ENCODE results near the gene CLCNKA.

- PRO-cap: no peak
- RAMPAGE, long total RNA, 2 experiments: no peak in any of the 2 experiments
Observed at GRCh38 chr1:15728871-15729597, 7.0 kb upstream of the SLC25A34 start.

GRCh38 chr1:15736822-15737326 is 816 bp downstream of the SLC25A34 start:
- PRO-cap: no peak
- RAMPAGE, long total RNA, 2 experiments: no peak in any of the 2 experiments

DNA sequence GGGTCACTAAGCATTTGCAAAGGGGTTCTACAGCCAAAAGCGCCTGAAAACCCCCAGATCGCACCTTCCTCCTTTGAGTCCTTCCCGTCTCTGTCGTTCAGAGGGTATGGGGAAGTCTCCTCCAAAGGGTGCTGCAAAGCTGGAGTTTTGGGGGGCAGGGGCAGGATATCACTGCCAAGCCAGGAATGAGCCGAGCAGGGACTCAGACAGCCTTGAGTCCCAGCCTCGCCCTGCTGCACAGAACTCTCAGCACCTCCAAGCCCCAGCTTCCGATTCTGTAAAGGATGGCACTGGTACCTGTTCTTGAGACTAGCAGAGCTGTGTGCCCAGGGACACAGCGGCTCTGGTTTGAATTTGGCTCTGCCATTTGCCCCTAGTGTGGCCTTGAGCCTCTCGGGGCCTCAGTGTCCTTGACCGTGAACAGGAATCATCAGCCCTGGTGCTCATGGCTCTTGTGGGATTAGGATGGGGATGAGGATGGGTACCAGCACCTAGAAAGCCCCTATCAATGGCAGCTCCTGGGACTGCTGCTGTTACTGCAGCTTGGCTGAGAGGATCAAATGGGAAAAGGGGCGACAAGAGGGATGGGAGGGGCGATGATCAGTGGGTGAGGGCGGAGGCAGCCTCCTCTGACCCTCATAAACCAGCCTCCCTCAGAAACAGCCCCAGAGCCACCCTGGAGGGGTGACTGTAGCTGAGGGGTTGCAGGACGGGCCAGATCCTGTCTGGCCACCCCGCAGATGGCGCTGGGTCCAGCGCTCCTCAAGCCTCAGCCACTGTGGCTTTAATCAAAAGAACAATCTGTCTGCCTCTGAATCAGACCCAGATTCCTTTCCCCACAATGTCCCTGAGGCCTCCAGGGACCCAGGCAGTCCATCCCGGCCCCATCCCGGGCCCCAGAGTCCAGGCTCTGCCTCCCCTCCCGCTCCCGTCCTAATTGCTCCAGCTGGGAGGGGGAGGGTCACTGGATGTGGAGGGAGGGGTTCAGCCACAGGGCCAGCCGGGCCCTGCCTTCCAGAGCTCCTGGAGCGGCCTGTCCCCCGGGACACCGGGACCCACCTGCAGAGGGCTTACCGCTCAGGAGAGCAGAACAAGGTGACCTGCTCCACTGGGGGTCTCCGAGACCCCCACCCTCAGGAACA is 1.3 kb upstream of the FBLIM1 start:
- PRO-cap: bidirectional peak, plus-strand start at position 964 of the sequence, minus-strand start at position 935 of the sequence
- RAMPAGE, long total RNA, 2 experiments: start-site peak on the plus strand in 1 of 2 experiments, centred at position 1,020 of the sequence, 20 reads per replicate

GRCh38 chr1:15765695-15766167 is 7.1 kb downstream of the FBLIM1 start:
- PRO-cap: unidirectional peak, minus-strand start at chr1:15765935
- RAMPAGE, long total RNA, 2 experiments: no peak in any of the 2 experiments

GRCh38 chr1:15931527-15932587 is 44.0 kb downstream of the ZBTB17 start:
- PRO-cap: no peak
- RAMPAGE, long total RNA, 2 experiments: no peak in any of the 2 experiments

DNA sequence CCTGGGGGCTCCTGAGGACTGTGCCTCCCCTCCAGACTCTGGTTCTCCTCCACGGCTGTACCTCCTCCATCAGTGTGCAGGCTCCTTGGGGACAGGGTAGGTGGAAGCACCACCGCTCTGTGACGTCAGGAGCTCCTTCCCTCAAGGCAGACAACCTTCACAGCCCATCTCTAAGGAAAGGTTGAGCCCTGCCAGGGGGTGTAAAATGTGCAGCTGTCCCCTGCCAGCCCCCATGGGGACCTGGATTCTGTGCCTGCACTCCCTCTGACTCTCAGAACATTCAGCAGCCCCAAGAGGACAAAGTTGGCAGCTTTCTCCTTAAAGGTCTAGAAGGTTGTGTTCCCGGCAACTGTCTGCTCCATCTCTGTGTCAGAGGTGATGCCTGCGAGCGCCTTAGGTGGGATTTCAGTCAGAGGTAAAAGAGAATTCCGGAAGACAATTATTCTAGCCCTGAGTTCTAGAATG is 558 bp upstream of the HSPB7 start:
- PRO-cap: no peak
- RAMPAGE, long total RNA, 2 experiments: no peak in any of the 2 experiments

DNA sequence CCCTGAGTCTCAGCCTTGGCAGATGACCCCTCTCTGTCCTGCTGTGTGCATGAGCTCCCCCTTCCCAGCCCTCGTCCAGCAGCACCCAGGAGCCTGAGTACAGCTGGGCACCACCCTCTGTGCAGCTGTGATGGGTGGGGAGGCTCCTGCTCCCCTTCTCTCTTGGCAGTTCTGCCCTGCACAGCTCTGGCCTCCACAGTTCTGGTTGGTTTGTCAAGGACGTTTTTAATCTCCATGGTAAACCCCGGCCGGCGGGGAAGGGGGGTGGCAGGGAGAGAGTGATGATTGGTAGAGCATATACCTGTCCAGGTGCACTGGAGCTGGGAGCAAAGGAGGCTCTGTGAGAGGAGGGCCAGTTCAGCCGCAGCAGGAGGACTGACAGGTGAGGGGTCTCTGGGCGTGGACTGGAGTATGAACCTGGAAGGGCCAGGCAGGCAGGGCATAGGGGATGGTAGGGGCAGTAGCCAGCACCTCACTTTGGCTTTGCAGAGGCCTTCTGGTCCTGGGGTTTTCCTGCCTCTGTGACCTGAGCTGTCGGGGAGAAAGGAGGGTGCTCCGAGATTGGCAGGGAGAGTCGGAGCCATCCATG is at the start of gene CLCNKA:
TSS of gene CLCNKA (plus strand) at position 355 of the 589 bp plus-strand sequence.
- PRO-cap: no peak
- RAMPAGE, long total RNA, 2 experiments: no peak in any of the 2 experiments

GRCh38 chr1:16079388-16079930 is 6.0 kb upstream of the FAM131C start:
- PRO-cap: no peak
- RAMPAGE, long total RNA, 2 experiments: no peak in any of the 2 experiments

GRCh38 chr1:16112035-16112470 is 38.6 kb upstream of the FAM131C start:
- PRO-cap: no peak
- RAMPAGE, long total RNA, 2 experiments: no peak in any of the 2 experiments

GRCh38 chr1:16162429-16162775 is 6.5 kb upstream of the EPHA2 start:
- PRO-cap: no peak
- RAMPAGE, long total RNA, 2 experiments: no peak in any of the 2 experiments

DNA sequence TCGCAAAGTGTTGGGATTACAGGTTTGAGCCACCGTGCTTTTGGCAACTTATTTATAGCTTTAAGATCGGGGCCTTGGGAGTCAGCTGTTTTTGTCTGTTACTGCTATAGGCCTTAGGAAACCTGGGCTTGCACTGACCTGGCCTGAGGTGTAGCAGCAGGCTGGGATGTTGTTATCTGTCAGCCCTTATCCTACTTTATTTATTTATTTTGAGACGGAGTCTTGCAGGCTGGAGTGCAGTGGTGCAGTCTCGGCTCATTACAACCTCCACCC is 11.4 kb downstream of the SZRD1 start:
- PRO-cap: no peak
- RAMPAGE, long total RNA, 2 experiments: no peak in any of the 2 experiments

- PRO-cap: no peak
- RAMPAGE, long total RNA, 2 experiments: no peak in any of the 2 experiments
Observed at GRCh38 chr1:16472530-16472969, 32.0 kb downstream of the NECAP2 start.

DNA sequence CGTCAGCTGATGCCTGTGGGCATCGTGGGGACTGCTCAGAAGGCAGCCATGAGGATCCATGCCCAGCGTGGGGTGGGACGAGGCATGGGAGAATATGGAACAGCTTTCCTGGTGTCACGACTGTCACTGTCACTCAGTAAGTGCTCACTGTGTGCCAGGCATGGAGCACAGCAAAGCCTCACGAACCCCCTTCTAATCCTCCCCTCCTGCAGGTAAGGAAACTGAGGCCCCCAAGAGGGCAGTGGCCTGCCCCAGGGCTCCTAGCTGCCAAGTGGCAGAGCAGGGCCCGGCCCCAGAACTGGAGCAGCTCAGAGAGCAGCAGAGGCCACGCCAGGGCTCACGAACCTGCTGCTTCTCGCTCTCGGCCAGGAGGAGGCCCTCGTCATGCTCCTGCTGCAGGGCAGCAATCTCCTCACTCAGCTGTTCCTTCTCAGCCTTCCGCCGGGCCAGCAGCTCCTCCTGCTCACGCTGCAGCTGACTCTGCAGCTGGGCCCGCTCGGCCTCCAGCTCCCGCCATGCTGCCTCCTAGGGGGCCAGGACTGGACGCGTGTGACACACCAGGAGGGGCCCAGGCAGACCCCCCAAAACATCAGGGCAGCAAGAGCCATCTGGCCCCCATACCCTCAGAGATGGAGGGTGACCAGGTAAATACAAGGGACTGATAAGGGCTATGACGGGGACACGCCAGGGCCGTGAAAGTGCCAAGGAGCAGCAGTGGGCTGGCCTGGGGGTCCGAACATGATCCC is 179.1 kb downstream of the NECAP2 start:
- PRO-cap: no peak
- RAMPAGE, long total RNA, 2 experiments: no peak in any of the 2 experiments

GRCh38 chr1:16735420-16735619 is 186.4 kb upstream of the CROCC start:
- PRO-cap: no peak
- RAMPAGE, long total RNA, 2 experiments: no peak in any of the 2 experiments

GRCh38 chr1:16904689-16906022 is 16.6 kb upstream of the CROCC start:
- PRO-cap: bidirectional peak, plus-strand start at chr1:16905197, minus-strand start at chr1:16904824
- RAMPAGE, long total RNA, 2 experiments: no peak in any of the 2 experiments

DNA sequence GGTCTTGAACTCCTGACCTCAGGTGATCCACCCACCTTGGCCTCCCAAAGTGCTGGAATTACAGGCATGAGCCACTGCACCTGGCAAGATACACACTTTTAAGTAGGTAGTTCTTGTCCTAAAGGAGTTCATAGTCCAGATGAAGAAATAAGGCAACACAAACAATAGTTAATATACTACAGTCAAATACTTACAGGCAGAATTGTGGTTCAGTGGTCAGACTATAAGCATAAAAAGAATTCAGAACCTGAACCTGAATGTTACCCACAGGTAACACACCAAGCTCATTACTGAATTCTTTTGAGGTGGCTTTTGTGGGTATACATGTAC is 1.8 kb downstream of the SDHB start:
- PRO-cap: no peak
- RAMPAGE, long total RNA, 2 experiments: no peak in any of the 2 experiments

DNA sequence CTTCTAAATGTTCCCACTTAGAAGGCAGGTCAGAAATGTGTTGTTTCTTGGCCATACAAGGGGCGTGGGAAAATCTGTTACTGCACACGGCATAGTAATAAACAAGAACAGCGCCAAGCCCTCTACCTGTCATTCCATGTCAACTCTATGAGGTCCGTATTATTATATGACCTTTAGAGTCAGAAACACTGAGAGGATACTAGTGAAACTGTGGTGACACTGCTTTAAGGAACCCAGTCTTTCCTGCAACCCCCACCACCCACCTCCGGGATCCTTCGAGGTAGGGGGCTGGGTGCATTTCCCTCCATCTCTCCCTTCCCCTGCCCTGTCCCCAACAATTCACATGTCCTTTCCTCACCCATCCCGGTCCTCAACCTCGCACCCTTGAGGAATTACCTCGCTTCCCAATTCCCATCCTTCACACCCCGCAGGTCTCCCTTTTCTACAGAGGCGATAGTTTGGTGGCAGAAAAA is 664 bp downstream of the SDHB start:
- PRO-cap: no peak
- RAMPAGE, long total RNA, 2 experiments: no peak in any of the 2 experiments

DNA sequence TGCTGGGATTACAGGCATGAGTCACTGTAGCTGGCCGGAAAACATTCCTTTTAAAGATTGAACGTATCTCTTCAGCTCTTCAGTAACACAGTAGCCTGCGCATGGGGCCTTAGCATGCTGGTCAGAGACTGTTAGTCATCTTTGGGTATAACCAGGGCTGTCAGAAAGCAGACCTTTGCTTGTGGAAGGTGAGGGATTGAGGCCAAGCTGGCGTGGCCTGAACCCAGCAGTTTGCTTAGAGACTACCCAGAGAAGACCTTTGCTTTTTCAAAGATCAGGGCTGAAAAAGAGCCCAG is 9.7 kb upstream of the SDHB start:
- PRO-cap: no peak
- RAMPAGE, long total RNA, 2 experiments: no peak in any of the 2 experiments

GRCh38 chr1:17097589-17098231 is 21.5 kb downstream of the PADI2 start:
- PRO-cap: no peak
- RAMPAGE, long total RNA, 2 experiments: no peak in any of the 2 experiments

DNA sequence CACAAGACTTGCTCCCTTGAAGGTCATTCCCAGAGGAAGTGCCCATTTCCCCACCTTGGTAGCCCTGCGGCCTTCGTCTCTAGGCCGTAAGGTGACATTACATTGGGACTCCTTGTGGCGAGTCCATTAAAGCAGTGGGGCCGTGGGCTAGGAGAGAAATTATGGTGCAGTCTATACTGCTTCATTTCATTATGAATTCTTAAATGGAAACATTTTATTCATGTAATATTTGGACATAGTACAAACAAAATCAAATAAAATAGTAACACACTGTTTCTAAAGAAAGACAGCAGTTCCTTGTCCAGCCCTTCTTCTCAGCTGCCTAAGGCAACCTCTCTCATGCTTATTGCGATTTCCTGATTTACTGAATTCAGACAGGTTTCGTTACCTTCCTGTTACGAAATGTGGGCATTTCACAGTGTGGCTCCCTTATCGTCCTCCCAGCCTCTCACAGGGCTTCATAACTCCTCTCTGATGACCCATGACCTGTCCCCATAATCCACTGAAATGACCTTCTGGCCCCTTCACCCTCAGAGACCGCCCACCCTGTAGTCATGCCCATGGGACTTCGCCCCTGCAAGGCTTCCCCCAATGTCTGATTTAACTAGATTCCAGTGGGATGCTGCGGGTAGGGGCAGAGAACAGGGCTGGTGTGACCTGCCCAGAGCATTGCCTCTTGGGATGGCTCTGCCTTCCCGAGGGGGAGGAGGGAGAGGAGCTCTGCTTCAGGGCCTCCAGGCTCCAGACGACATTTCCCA is 20.8 kb downstream of the PADI2 start:
- PRO-cap: no peak
- RAMPAGE, long total RNA, 2 experiments: no peak in any of the 2 experiments